Measurements from ENCODE around the gene CCDC85C.

DNA sequence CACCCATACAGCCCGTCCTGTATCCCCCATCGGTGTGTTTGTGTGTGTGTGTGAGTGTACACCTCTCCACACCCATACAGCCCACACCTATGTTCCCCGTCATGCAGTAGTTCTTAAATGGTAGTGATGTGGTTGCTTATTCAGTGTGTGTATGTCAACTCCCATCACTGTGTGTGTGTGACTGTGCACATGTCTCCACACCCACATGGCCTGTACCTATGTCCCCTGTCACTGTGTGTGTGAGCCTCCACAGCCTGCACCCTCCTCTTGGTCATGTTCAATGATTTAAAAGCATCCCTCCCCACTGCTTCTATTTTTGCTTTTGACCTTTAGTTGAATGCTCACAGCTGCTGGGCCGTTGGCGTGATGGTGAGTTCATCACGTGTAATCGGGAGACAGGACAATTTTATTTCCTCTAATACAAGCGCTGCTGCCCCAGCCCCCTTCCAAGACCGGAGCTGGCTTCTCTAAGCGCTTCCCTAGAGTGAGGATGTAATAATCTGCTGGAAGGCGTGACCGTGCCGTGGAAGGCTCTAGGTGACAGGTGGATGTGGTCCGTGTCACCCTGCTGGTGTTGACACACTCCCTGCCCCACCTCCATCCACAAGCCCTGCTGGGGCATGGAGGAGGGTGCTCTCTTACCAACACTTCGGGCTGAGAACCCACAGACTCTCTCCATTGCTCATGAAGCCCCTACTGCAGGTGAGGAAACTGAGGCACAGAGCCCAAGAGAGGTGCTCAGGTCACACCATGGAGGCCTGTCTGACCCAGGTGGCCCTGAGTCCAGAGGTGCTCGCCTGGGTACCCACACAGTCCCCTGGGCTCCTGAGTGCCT lies 25.4 kb downstream of the CCDC85C start:
- PRO-cap, result no peak
- RRBS, 2 experiments, result no CpG with 5 or more reads among the region's 16 CpGs

DNA sequence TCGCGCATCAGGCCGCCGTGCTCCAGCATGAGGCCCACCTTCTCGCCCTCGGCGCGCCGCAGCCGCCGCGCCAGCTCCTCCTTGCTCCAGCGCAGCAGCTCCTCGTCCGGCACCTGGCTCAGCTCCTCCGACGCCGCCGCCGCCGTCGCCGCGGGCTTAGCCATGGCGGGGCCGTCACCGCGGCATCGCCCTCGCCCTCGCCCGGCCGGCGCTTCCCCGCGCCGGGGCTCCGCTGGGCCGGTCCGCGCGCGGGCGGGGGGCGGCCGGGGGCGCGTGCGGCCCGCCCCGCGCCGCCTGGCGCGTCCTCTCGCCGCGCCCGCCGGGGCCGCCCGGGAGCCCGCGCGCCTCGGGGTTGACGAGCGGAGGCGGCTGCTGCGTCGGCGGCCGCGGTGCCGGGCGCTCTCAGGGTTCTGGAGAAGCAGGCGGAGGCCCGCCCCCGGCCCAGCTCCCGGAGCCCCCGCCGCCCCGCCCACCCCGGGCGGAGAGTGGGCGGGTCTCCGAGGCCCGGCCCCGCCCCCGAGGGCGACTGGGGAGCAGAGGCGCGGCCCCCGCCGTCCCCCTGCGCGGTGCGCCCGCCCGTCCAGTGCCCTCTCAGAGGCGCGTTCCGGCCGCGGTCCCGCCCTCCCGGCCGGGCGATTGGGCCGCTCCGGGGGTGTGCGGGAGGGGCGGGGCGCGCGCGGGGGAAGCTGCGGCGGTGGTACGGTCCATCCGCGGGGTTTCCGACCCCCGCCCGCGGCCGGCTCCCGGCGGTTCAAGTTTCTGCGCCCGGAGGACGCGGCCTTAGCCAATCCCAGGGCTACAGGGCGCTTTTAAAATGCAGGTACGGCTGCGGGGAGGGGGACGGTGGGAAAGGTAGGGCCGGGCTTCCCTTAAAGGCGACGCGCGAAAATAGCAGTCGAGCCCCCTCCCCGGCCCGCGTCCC lies at the start of gene CCDC85C:
CCDC85C (minus strand) TSS at position 412 of the 922 bp plus-strand sequence.
- PRO-cap, result unidirectional peak, minus-strand start at position 412 of the sequence
- RRBS, 2 experiments, result 1 to 2% methylated on average over 45 to 73 of the region's 146 CpGs

DNA sequence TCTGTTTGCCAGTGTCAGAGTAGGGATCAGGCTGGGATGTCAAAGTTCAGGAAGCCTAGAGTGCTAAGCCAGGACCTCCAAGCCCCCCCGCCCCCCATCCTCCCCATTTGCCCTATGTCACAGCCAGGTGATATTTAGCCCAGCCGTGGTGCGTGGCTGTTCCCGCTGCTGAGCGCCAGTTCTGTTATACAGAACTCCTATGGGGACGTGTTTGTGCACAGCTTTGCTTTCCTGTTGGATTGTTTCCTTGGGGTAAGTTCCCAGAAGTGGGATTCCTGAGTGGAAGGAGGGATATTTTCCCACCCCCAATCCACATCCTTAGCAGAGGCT lies 15.6 kb upstream of the CCDC85C start:
- PRO-cap, result no peak
- RRBS, 2 experiments, result no CpG with 5 or more reads among the region's 6 CpGs

GRCh38 chr14:99729953-99730481 lies 45.9 kb downstream of the CYP46A1 start:
- PRO-cap, result no peak
- RRBS, 2 experiments, result 2% methylated on average over 30 of the region's 48 CpGs

GRCh38 chr14:99758469-99758989 lies 34.7 kb upstream of the EML1 start:
- PRO-cap, result no peak
- RRBS, 2 experiments, result no CpG with 5 or more reads among the region's 8 CpGs

- PRO-cap, result no peak
- RRBS, 2 experiments, result no CpG with 5 or more reads among the region's 7 CpGs
Measured at GRCh38 chr14:99768149-99768414, 25.1 kb upstream of the EML1 start.

- PRO-cap, result no peak
- RRBS, 2 experiments, result no CpG with 5 or more reads among the region's 4 CpGs
Measured at GRCh38 chr14:99772870-99773414, 20.3 kb upstream of the EML1 start.

DNA sequence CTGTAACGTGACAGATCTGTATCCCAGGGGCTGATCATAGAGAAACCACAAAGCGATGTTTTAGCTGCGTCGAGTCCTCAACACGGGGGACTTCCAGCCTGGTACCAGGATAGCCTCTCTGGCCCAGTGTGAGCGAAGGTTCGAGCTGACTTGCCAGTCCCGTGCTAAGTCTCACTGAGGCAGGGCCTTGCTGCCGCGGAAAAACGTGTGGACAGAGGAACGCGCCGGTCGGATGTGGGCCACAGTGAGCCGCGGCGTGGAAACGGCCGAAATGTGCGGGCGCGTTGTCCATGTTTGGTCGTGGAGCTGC lies 628 bp upstream of the EML1 start:
- PRO-cap, result no peak
- RRBS, 2 experiments, result no CpG with 5 or more reads among the region's 24 CpGs

DNA sequence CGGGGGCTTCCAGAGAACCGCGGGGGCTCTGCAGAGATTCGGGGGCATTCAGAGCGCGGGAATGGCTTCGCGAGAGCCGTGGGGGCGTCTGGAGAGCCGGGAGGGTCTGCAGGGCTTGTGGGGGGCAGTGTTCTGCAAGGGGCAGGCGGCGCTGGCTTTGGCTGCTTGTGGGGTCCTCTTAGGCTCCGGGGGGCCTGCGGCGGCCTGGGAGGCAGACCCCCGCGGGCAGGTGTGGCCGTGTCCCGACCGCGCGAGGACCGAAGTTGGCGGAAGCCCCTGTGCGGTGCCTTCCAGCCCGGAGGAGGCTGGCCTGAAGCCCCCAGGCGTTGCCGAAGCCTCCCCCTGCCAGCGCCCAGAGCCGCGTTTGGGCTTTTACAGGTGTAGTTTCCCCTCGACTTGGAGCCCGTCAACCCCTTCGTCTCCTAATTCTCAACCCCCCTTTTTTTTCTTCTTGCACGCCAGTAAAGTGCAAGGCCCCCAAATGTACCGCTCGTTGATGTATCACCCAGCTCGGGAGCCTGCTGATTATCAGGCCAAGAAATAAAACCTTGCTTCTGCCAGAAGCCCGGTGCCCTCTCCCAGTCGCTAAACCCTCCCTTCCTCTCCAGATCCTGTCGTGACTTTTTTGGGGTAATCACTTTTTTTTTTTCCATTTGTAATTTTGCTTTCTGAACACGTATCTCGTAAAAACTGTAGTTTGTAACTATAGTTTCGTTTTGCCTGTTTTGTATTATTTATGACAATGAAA lies 92.9 kb upstream of the EVL start:
- PRO-cap, result no peak
- RRBS, 2 experiments, result 0 to 1% methylated on average over 2 to 8 of the region's 45 CpGs

DNA sequence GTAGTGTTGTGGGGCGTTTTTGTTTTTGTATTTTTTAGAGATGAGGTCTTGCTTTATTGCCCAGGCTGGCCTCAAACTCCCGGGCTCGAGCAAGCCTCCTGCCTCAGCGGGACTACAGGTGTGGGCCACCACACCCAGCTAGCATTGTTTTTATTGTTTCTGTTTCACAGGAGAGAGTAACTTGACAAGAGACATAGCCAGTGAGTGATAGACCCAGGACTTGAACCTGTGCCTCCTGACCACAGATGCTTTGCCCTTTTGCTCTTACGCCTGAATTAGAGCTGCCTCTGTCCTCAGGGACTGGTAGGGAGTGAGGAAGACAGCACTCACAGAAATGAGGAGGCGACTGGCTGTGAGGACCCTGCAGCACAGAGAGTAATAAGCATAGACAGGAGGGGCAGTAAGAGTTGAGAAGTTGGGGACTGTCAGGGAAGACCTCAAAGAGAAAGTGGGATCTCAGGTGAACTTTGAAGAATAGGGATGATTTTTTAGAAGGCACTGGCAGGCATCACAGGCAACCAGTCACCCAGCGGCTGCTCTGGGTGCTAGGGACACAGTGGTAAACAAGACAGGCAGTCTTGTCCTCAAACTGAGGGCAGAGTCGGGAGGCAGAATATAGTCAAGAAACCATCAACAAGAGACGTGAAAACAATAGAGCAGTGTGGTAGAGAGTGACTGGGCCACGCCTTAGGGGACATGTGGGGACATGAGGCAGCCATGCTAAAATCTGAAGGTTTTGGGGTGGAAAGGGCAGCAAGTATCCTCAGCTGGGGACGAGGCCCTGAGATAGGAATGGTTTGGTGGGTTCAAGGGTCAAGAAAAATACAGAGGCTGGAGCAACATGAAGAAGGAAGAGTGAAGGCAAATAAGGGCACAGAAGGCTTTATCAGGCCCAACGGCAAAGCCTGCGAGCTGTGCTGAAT lies 2.5 kb downstream of the EVL start:
- PRO-cap, result no peak
- RRBS, 2 experiments, result no CpG with 5 or more reads among the region's 13 CpGs

- PRO-cap, result no peak
- RRBS, 2 experiments, result no CpG with 5 or more reads among the region's 10 CpGs
Measured at GRCh38 chr14:100079052-100079785, 14.0 kb downstream of the EVL start.

- PRO-cap, result no peak
- RRBS, 2 experiments, result no CpG with 5 or more reads among the region's 24 CpGs
Measured at GRCh38 chr14:100124391-100125220, 34.8 kb downstream of the DEGS2 start.

- PRO-cap, result unidirectional peak, minus-strand start at chr14:100192885
- RRBS, 2 experiments, result 3% methylated on average over 34 to 36 of the region's 67 CpGs
Measured at GRCh38 chr14:100192609-100193455, 33.4 kb upstream of the DEGS2 start.

GRCh38 chr14:100207618-100208070 lies 31.3 kb upstream of the YY1 start:
- PRO-cap, result no peak
- RRBS, 2 experiments, result no CpG with 5 or more reads among the region's 9 CpGs

DNA sequence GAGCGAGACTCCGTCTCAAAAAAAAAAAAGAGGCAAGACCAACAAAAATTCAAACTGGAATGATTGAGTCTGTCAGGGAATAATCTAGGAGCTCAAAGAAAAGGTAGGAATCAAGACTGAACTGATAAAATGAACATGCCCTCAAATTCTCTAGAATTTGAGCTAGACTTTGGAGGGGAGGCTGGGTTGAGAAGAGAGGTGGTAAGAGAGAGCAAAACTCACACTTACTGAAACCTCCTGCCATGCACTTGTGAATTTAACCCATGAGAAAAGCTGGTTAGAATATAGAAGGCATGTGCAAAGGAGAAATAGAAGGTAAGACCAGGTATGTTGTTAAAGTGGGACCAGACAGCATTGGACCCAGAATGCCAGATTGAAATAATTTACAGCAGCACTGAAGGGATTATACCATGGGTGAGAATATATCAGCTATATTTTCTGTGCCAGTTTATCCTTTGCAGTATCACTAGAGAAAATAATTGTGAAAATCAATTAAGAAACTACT lies 20.6 kb downstream of the YY1 start:
- PRO-cap, result no peak
- RRBS, 2 experiments, result no CpG with 5 or more reads among the region's 2 CpGs

DNA sequence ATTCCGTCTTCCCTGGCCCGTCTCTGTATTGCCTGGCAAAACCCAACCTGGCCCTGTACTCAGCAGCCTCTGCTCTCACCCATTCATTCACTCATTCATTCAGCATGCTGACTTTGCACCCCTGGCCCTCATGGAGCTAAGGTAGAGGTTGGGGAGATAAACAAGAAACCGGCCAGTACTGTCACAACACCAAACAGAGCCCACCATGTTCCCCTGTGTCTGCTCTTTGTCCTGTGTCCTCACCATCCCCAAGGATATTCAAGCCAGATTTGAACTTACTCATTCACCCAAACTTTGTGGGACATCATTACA lies 20.2 kb downstream of the SLC25A29 start:
- PRO-cap, result no peak
- RRBS, 2 experiments, result no CpG with 5 or more reads among the region's 3 CpGs

GRCh38 chr14:100323622-100324244 lies 594 bp downstream of the SLC25A47 start:
- PRO-cap, result no peak
- RRBS, 2 experiments, result no CpG with 5 or more reads among the region's 12 CpGs

GRCh38 chr14:100324956-100325817 lies 2.0 kb downstream of the SLC25A47 start:
- PRO-cap, result no peak
- RRBS, 2 experiments, result 46 to 63% methylated on average over 9 of the region's 26 CpGs

GRCh38 chr14:100332662-100333756 lies 9.9 kb downstream of the SLC25A47 start:
- PRO-cap, result no peak
- RRBS, 2 experiments, result no CpG with 5 or more reads among the region's 18 CpGs

- PRO-cap, result no peak
- RRBS, 2 experiments, result no CpG with 5 or more reads among the region's 11 CpGs
Measured at GRCh38 chr14:100353546-100354230, 21.5 kb downstream of the WARS1 start.

All from astrocyte (in vitro differentiated cells and primary cell).